Thoracic aorta (tissue), 1 donor: ENCODE results near the genes POU3F4 and SRPX2.

DNA sequence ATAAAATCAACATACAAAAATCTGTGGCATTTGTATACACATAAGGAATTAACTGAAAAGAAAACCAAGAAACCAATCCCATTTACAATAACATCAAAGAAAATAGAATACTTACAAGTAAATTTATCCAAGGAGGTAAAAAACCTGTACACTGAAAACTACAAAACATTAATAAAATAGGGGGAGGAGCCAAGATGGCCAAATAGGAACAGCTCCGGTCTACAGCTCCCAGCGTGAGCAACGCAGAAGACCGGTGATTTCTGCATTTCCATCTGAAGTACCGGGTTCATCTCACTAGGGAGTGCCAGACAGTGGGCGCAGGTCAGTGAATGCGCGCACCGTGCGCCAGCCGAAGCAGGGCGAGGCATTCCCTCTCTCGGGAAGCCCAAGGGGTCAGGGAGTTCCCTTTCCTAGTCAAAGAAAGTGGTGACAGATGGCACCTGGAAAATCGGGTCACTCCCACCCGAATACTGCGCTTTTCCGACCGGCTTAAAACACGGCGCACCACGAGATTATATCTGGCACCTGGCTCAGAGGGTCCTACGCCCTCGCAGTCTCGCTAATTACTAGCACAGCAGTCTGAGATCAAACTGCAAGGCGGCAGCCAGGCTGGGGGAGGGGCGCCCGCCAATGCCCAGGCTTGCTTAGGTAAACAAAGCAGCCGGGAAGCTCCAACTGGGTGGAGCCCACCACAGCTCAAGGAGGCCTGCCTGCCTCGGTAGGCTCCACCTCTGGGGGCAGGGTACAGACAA lies 401.0 kb upstream of the FGF16 start:
- RAMPAGE, long total RNA: start-site peak on the minus strand centred at position 554 of the sequence, 170 bp wide, 16 reads

DNA sequence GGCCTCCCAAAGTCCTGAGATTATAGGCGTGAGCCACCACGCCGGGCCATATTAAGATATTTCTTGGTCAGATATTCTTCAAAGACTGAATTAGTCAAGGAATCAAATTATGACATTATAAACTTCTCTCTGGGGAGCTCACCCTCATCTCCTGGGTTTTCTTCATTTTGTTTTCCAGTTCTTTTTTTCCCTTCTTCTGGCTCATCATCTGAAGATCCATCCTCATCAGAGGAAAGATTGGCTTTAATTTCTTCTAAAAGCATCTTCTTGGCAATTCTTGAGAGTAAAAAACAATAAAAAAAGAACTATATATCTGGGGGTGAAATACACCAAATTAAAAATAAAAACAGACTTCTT lies 121.5 kb downstream of the ATRX start:
- RAMPAGE, long total RNA: no peak

DNA sequence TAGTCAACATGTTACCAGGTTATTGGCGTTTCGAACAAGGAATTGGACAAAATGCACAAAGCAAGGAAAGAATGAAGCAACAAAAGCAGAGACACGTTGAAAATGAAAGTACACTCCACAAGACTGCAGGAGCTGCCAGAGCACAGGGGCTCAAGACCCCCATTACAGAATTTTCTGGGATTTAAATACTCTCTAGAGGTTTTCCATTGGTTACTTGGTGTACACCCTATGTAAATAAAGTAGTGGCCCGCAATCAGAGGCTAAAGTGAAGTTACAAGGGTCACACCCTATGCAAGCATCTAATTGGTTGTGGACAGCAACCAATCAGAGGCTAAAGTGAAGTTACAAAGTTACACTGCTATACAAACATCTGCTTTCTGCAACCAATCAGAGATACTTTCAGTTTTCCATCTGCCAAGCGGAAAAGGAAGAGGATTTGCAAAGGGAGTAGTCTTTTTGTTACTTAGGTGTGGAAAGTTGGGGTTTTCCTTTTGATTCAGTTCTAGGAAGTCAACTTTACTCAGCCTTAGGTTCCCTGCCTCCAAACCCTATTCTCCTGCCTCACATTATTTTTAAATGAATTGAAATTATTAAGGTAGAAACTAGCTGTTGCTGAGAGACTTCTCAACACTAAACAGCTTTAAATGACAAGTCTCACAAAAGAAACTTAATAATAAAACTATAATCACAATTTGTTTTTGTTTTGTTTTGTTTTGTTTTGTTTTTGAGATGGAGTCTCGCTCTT lies 2.1 kb upstream of the ATRX start:
- RAMPAGE, long total RNA: no peak

GRCh38 chrX:78104532-78105490 lies 763 bp downstream of the PGK1 start:
- RAMPAGE, long total RNA: no peak

- RAMPAGE, long total RNA: no peak
Measured at GRCh38 chrX:78118566-78119219, 14.6 kb downstream of the PGK1 start.

DNA sequence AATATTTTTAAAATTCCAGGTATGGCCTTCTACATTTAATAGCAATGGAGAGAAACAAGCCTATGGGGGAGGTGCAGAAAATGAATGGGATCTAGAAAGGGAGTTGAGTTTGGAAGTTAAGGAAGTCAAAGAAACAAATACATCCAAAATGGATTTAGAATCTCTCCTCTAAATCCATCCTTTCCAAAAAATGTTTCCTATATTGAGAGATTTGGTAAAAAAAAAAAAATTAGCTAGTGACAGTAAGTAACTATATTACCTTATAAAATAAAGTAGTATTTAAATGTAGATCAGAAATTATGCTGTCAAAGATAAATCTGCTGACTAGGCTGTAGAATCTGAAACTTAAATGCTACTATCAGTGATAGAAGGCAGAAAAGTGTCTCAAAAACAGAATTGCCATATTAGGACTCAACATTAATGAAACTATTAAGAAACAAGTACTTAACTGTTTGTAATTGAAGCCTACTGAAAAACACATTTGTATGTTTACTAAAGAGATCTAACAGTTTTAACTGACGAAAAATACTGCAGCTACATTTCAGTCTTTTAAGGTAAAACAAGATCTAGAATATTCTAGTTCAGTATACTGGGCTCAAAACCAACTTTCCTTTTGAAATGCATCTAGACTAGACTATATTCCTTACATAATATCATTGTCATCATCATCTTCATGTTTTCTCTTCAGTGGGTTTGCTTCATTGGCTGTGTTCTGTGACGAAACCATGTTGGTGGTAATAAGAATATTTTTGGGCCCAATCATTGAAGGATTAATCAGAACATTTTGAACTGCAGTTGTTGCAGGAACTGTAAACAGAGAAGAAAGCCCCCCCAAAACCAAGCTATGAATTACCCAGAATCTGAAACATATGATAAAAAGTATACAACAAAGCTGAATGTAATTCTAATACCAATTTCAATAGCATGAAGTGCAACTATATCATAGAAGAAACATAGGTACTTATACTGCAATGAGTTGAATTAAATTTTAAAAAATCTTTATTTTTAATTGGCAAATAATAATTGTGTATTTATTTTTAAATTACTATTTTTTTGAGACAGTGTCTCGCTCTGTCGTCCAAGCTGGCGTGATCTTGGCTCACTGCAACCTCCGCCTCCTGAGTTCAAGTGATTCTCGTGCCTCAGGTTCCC lies 8.1 kb downstream of the TAF9B start:
- RAMPAGE, long total RNA: no peak

DNA sequence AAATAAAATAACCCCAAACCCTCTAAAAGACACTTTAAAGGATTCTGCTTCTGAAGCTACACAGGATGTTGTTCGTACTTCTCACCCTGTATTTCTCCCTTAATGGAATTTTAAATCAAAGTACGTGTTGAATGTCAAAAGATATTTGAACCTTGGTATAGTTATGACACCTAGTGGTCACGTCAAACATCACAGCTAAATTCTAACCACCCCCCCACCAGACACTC lies 62.7 kb upstream of the GPR174 start:
- RAMPAGE, long total RNA: no peak

DNA sequence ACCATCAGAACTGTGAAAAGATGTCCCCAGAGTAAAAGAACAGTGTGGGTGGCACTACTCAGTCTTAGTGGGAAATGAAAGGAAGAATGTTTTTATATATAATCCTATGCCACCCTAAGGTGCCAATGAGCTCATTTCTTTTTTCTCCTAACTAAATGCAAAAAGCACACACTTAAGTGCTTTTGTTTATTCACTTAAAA lies 104.5 kb downstream of the ITM2A start:
- RAMPAGE, long total RNA: no peak

- RAMPAGE, long total RNA: no peak
Measured at GRCh38 chrX:79325245-79325711, 41.9 kb downstream of the ITM2A start.

DNA sequence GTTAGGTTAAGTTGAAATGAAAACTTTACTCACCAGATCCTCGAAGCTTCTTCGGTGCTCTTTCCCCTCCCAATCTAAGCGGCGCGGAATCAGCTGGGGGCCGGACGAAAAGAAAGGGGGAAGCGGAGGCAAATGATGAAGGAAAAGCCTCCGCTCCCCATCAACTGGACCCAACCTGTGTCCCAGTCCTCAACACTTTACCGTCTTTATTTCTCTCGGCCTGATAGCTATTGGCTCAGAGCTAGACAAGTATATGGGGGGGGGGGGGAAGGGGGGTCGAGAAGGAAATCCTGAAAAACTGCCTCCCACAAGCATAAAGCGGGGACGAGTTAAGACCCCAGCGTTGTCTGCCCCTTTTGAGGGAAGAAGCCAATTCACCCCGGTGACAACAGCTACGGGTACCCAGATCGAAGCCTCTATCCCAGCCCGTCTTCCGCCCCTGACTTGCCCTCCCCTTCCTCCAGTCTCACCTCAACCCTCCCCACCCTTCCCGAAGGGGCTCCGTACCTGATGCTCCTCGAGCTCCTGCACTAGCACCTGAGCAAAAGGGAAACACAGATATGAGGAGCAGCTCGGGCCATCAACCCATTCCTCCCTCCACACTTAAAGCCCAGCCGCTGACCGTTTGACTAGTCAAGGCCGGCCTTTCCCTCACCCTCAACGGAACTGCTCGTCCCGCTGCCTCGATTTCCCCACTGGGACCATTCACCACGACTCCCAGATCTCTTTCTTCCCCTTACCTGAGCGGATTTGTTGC lies 993 bp downstream of the BRWD3 start:
- RAMPAGE, long total RNA: start-site peak on the minus strand centred at position 259 of the sequence, 366 bp wide, 8 reads

DNA sequence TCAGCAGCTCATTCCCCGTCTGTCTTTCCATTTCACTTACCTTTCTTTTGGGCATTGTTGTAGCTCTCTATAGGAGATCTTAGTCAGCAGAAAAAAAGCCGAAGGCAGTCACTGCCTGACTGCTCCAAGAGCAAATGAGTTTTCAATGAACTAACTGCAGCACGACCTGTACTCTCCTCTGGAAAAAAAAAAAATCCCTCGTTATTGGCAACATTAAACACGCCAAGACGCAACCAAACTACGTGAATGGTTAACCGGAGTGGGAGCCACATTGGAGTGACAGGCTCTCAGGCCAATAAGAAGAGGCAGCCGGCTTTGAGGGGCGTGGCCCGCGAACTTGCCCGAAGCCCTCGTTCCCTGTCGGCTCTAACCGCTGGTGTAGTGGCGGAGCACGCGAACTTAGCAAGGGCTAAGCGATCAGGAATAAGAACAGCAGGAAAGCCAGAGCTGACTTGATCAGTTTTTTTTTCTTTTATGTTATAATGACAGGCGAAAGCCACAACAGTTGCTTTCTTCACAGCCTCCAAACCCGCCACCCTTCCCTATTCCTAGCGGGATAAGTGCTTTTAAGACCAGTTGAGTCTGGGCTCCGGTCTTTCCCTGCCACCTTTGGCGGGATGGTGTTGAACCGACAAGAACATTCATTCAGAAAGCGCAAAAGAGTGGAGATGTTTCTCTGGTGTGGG lies 80.1 kb downstream of the HMGN5 start:
- RAMPAGE, long total RNA: no peak

DNA sequence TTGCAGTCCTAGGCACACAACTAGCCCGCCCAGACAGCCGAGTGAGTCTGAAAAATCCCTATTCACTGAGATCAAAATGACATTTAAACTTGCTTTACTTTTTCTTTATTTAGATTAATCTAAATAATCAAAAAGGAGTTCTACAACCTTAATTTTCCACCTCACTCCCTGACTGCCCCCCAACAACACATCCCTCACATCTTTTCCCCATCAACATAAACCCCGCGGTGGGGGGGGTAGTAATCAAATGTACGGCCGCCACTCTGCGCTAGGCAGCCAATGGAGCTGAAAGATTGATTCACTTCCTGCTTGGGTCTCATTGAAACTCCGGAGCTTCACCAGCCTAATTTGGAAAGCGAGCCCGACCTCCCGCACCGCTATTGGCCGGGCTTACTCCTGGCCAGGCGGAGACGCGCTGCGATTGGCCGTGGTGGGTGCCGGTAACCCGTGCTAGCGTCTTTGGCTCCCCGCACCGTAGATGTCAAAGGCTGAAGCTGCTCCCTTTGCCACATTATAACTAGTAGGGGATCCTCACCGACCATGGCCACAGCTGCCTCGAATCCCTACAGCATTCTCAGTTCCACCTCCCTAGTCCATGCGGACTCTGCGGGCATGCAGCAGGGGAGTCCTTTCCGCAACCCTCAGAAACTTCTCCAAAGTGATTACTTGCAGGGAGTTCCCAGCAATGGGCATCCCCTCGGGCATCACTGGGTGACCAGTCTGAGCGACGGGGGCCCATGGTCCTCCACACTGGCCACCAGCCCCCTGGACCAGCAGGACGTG lies at the start of gene POU3F4:
Gene POU3F4, plus strand, starts transcription at position 506 of the 783 bp plus-strand sequence.
- RAMPAGE, long total RNA: no peak

DNA sequence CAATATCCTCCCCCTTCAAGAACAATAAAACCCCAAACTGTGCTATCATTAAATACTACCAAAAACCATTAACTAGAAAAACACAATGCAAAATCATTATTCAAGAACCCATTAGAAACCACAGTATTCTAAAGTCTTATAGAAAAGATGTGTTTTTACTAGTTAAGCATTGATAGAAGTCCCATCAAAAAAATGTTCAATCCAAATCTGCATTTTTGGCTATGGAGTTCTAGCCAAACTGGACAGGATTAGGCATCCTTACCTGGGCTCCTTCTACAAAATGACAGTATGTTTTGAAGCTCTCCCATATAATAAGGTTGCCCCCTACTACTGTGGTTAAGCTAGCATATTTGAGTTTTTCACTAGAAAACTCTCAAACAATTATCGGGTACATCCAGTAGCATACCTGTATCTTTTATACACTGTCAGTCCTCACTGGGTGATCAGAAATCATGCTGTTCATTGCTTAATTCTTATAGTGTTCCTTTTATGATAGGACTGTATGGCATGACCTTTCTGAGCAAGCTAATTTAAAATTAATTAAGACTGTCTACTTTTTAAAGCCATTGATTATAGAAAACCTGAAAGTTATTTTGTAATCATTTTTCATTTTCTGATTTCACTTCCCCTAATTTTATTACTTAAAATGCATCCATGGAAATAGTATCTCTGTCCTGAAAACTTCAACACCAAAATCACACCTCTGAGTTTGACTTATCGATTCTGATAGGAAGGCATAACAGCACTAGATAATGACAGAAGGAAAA lies 126.1 kb downstream of the RPS6KA6 start:
- RAMPAGE, long total RNA: no peak

DNA sequence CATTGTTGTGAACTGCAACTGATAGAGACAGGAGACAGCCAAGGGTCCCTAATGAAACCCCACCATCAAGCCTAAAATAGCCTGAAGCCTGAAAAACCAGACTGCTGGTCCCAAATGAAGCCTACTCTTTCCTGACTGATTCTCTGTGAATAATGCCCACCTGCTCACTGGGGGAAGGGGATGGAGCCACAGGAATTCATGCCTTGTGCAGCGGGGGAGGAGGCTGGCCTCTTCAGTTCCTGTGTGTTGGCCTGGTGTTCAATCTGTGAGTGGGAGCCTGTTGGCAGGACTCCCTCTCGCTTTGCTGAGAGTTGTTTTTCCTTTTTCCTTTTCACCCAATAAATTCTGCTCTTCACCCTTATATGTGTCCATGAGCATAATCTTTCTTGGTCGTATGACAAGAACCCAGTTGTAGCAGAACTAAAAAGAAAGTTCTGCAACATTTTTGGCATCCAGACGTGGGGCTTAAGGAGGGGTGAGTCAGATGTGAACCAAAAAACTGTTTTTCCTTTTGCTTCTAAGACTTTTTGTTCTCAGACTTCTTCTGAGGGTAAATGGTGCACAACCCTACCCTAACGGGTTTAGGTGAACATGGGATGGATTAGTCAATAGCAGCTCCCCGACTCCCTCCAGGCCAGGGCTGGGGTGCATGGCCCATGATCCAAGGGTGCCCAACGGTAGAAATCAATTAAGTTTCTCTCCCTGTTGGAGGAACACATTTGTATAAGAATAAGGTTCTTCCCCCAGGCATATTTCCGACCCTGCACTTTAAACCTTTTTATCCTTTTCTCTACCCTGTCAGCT lies 235.3 kb upstream of the HDX start:
- RAMPAGE, long total RNA: no peak

DNA sequence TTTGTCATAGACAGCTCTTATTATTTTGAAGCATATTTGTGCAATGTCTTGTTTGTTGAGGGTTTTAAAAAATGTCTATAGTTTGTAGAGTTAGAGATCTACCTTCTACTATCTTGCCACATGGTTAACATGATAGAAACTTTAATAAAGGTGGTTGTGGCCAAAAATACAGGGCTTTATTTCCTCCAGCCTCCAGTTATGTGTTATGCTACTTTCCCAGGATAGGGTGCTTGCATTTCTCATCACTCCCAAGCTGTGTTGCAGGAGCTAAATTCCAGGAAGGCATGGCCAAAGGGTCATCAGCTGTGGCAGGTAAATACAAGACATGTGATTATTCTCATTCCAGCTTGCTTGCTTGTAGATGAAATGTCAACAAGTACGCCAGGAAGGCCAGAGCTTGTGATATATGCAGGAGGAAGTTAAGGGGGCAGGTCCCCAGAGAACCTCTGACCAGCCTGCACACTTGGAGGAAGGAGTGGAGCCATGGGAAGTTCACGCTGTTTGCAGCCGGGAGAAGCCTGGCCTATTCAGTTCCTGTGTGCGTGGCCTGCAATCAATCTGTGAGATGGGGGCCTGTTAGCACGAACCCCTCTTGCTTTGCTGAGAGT lies 142.3 kb upstream of the CPXCR1 start:
- RAMPAGE, long total RNA: no peak

DNA sequence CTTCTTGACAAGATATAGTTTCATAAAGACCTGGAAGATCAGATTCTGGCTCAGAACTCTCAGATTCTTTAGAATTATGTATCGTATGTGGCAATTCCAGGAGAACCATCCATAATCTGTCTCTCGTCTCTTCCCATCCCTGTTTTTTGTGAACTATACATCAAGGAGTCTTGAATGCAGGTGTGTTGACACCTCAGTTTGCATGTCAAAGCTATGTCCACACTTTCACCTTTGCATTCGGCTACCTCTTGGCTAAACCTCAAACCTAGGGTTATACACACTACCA lies 196.9 kb downstream of the CPXCR1 start:
- RAMPAGE, long total RNA: no peak

- RAMPAGE, long total RNA: start-site peak on the plus strand at chrX:97160005-97160489, 8 reads
Measured at GRCh38 chrX:97159891-97160959, 276.5 kb downstream of the RPA4 start.

- RAMPAGE, long total RNA: no peak
Measured at GRCh38 chrX:100593115-100593504, 8.4 kb downstream of the TNMD start.

DNA sequence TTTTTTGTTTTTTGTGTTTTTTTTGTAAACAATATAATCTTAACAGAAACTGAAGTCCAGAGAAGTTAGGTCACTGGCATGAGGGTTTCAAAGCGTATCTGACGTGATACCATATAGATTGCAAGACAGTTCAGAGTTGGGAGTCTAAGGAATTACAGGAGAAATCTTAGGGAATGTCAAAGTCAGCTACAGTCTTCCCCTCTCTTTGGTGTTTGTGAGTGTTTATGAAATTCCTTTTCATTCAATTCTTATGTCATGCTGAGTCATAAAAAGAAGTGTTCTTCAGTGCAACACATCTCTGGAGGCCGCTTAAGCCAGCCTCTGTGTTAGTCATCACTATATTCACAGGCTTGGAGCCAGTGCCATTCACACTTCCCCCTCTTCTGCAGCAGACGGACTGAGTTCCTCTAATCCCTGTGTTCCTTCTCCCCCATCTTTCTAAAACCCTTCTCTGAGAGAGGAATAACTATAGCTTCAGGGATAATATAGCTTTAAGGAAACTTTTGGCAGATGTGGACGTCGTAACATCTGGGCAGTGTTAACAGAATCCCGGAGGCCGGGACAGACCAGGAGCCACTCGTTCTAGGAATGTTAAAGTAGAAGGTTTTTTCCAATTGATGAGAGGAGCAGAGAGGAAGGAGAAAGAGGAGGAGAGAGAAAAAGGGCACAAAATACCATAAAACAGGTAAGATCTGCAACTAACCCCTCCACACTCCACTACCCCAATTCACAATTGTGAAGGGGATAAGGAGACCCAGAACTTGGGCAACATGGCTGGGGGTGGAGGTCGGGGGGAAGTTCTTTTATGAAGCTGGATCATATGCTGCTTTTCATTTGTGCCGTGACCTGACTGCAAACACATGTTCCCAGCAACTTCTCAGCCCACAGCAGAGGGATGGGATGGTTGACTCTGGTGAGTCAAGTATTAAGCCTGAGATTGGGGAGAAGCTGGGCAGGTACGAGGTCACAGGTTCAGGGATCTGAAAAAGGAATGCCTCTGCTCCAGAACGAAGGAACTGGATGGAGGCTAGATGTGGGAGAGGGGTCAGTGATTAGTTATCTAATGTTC lies at the start of gene SRPX2:
Gene SRPX2, plus strand, starts transcription at position 369 of the 1,069 bp plus-strand sequence.
- RAMPAGE, long total RNA: start-site peak on the plus strand centred at position 377 of the sequence, 30 bp wide, 108 reads

- RAMPAGE, long total RNA: no peak
Measured at GRCh38 chrX:100745800-100746323, 13.9 kb upstream of the SYTL4 start.